Measurements from ENCODE around the genes SNRK and ANO10.

GRCh38 chr3:42184334-42184978 is 81.5 kb downstream of the CCK start:
- RRBS, result no CpG with 5 or more reads among the region's 15 CpGs

- RRBS, result no CpG with 5 or more reads among the region's 5 CpGs
These were observed 54.0 kb downstream of the CCK start for GRCh38 chr3:42211818-42212570.

GRCh38 chr3:42489269-42489627 is 13.2 kb upstream of the VIPR1 start:
- RRBS, result no CpG with 5 or more reads among the region's 3 CpGs

DNA sequence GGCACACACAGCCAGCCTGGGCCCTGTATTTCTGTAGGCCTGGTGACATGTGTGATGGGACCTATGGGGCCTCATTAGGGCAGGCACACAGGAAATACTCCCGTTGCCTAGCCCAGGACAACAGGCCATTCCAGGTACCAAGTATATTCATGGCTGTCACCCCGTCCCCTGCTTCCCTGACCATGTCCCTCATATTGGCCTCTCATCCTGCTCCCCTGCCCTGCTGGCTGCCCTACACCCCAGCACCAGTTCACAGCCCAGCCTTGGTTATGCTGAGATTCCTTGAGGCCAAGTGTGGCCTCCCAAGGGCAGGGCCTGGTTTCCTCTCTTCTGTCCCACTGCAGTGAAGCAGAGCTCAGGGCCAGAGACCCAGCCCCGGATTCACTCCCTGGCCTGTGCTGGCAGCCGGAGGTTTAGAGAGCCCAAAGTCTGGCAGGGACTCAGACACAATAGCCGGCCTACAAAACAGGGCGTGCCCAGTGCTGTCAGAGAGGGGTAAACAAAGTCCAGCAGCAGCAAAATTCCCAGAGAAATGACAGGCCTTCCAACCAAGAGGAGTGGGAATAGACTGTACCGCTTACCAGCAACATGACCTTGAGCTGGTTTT is 13.9 kb downstream of the VIPR1 start:
- RRBS, result 13% methylated on average over 1 of the region's 7 CpGs

DNA sequence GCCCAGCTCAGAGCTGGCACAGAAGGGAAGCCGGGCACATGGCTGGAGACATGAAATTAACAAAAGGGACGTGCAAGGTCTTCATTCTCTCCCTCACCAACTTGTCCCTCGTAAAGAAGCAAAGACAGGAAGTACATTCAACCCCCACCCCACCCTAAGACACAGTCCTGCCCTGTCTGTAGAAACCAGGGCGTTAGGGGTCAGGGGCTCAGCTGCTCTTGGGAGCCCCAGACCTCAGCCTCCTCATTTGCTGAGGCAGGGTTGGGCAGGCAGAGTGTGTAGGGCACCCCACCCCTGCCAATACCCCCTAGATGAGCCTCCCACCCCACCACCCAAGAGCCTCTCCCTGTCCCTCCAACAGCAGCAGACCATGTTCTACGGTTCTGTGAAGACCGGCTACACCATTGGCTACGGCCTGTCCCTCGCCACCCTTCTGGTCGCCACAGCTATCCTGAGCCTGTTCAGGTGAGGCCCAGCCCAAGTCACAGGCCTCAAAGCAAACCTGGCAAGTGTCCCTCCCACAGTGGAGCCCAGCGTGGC is 24.7 kb downstream of the VIPR1 start:
- RRBS, result no CpG with 5 or more reads among the region's 10 CpGs

GRCh38 chr3:42591680-42592157 is 1.1 kb downstream of the SS18L2 start:
- RRBS, result no CpG with 5 or more reads among the region's 6 CpGs

- RRBS, result no CpG with 5 or more reads among the region's 6 CpGs
These were observed 1.9 kb upstream of the ZBTB47 start for GRCh38 chr3:42651530-42651973.

- RRBS, result no CpG with 5 or more reads among the region's 2 CpGs
These were observed 26.6 kb upstream of the HHATL start for GRCh38 chr3:42729295-42729560.

DNA sequence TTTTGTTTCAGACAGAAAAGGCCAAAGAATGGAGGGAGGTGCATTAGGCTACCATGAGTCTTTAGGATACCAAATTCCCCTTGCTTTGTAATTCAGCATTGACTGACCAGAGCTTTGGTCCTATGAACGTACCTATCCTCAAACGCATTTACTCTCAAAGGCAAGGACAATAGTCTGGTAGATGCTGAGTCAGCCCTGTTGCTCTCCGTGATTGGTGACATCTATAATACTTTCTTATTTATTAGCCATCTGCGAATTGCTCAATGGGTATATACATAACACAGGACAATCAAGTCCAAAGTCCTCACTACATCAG is 17.1 kb downstream of the CCDC13 start:
- RRBS, result no CpG with 5 or more reads among the region's 4 CpGs

DNA sequence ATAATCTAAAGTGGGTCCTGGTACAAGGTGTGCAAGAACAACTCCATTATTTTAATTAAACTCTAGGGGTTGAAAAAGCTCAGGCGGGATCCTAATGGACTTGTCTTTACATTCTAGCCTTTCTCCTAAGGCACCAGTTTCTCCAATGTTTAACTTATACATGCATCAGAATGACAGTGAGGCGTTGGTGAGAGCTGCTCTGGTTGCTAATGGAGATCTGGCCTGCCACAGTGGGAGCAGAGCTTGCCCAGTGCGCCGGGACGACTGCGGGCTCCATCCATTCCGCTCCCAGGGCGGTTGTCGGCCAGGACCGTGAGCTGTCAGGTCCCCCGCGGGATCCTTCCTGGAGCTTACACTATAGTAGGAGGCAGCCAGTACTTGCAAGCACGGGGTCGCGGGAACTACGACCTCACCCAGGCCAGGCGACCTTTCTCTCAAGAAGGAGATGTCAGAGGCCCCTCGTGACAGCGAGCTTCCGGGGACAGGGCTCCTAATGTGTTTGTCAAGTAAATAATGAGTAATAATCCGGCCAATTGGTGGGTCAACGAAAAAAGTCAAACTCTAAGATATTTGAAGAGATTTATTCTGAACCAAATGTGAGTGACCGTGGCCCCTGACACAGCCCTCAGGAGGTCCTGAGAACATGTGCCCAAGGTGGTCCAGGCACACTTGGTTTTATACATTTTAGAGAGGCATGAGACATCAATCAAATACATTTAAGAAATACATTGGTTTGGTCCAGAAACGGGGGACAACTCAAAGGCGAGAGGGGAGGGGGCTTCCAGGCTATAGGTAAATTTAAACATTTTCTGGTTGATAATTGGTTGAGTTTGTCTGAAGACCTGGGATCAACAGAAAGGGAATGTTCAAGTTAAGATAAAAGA is 1.1 kb upstream of the HIGD1A start:
- RRBS, result no CpG with 5 or more reads among the region's 25 CpGs

GRCh38 chr3:42905737-42905932 is 307 bp upstream of the ZNF662 start:
- RRBS, result no CpG with 5 or more reads among the region's 3 CpGs

DNA sequence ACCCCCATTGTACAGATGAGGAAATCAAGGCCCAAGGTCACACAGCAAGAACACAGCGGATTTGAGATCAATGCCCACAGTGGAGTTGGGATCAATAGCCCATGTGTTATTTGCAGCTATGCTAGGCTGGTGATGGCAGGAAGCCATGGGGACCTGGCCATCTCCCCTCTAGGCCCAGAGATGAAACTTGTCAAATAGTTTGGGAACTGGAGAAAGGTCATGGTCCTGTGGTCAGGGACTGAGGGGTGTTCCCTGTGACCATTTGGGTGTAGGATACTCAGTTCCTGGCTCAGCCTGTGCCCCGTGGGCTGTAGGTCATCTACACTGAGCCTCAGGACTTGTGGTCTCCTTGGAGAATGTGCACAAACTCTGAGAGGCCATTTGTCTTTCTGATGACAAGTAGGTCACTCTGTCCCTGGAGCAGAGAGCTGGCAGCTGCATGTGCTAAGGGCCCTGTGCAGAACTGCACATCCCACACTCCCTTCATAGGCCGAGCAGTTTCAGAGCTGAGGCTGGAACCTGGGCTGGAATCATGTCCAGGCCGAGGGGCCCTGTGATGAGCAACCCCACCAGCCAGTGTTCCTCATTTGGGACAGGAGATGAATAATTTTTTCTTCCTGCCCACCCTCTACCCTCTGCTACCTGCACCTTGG is 17.6 kb downstream of the GASK1A start:
- RRBS, result no CpG with 5 or more reads among the region's 4 CpGs

GRCh38 chr3:43000855-43001708 is 22.0 kb downstream of the GASK1A start:
- RRBS, result 49% methylated on average over 3 of the region's 8 CpGs

DNA sequence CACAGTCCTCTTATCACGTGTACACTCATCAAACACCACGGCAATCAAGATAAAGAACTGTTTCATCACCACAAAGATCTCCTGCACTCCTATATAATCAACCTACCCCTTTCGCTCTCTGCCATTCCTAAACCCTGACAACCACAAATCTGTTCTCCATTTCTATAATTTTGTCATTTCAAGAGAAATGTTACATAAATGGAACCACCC is 31.3 kb downstream of the POMGNT2 start:
- RRBS, result no CpG with 5 or more reads among the region's 3 CpGs

GRCh38 chr3:43190397-43191319 is 84.8 kb upstream of the POMGNT2 start:
- RRBS, result no CpG with 5 or more reads among the region's 9 CpGs

- RRBS, result 1% methylated on average over 47 of the region's 70 CpGs
These were observed at the start of gene SNRK for GRCh38 chr3:43285925-43286702. Gene SNRK, plus strand, starts transcription at chr3:43286540.

- RRBS, result no CpG with 5 or more reads among the region's 3 CpGs
These were observed 39.5 kb downstream of the SNRK start for GRCh38 chr3:43325830-43326263.

DNA sequence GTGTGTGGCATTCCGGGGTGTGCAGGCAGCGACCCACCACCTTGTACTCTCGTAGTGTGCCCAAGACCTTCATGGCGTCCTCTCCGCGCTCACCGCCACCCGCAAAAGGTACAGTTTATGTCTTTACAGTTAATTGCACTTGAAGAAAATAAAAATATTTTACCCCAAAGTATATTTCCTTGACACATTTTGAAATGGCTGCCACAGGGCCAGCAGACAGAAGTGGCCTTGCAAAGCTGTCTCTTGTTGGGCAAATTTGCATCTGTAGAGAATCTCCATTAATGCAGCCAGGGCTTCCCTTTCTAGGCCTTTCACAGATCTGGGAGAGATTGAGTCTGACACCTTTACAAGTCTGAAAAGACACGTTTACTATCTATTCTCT is 136.0 kb downstream of the ANO10 start:
- RRBS, result no CpG with 5 or more reads among the region's 9 CpGs

- RRBS, result 1% methylated on average over 38 of the region's 91 CpGs
These were observed at the start of gene ANO10 for GRCh38 chr3:43621495-43622767. Gene ANO10, minus strand, starts transcription at chr3:43622011.